Heart right ventricle (tissue), 2 donors: Measurements from ENCODE around the genes HMG20A and SH2D7.

DNA sequence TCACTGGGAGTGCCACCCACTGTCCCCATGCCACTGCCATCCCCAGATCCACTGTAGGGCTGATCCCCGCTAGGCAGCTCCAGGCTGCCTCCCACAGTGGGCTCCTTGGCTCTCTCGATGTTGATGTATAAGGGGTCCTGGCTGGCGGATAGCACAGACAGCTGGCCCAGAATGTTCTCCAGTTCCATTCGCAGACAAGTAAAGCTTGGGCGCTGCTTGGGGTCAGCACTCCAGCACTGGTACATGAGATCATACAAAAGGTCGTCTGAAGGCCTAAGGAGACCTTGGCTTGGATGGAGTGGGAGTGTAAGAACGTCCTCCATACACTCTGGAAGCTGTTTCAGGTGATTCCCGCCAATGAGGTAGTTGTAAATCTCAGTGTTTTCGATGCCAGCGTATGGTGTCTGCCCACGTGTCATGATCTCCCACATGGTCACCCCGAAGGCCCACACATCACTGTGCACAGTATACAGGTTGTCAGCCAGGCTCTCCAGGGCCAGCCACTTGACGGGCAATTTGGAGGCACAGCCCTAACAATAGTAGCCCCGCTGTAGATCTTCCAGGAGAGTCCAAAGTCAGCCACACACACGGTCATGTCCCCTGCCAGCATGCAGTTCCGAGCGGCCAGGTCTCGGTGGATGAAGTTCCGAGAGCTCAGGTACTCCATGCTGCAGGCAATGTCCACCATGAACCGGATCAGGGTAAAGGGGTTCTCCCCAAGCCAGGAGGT, 52.0 kb downstream of the ETFA start:
- PRO-cap, 2 experiments, result no peak in any of the 2 experiments

DNA sequence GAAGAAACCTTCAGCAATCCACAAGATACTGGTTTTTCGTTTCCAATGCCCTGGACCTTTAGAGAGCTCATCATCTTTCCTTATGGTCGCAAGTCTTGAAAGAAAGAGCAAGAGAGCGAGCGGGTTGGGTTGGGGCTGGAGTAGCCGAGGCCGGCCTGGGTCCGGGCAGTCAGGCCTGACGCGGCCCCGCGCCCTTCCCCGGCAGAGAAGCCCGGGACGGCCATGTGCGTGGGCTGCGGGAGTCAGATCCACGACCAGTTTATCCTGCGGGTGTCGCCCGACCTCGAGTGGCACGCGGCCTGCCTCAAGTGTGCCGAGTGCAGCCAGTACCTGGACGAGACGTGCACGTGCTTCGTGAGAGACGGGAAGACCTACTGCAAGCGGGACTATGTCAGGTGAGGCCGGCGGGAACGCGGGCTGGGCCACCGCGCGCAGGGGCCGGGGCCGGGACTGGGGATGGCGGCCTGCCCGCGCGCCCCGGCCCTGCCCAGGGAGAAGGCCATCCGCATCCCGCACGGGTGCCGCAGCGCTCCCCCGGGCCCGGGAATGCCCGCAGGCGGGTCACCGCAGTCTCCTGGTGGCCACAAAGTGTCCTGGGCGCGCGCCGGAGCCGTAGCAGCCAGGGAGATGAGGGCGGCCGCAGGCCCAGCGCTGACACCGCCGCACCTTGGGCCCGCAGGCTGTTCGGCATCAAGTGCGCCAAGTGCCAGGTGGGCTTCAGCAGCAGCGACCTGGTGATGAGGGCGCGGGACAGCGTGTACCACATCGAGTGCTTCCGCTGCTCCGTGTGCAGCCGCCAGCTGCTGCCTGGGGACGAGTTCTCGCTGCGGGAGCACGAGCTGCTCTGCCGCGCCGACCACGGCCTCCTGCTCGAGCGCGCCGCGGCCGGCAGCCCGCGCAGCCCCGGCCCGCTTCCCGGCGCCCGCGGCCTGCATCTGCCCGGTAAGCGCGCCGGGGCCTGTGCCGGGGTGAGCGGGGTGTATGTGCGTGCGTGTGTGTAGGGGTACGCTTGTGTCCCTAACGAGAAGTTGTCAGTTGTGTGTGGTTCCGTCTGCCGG, 1.3 kb downstream of the ISL2 start:
- PRO-cap, 2 experiments, result no peak in any of the 2 experiments

GRCh38 chr15:76576543-76577241, 240.1 kb downstream of the ISL2 start:
- PRO-cap, 2 experiments, result no peak in any of the 2 experiments

DNA sequence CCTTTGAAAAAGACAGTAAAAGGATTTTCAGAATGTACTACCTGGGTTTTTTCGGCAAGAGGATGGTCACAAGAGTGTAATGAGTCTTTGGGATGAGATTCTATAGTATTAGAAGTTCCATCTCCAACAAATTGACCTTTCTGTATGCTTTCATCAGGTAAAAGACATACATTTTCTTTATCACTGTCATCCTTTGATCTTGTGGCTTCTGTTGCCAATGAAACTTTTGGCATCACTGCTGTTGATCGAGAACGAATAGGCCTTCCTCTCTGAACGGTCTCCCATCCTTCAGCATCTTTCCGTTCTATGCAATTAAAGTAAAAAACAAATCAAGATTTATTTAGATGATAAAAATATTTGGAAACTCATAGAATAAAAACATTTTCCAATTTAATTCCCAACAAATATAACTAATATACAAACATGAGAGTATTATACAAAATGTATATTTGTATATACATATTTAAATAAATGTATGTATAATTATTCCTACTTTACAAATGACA, 130.3 kb downstream of the SCAPER start:
- PRO-cap, 2 experiments, result no peak in any of the 2 experiments

GRCh38 chr15:77064358-77065030, 6.4 kb downstream of the TSPAN3 start:
- PRO-cap, 2 experiments, result no peak in any of the 2 experiments

- PRO-cap, 2 experiments, result peak in 1 of 2 experiments; most common plus-strand start chr15:77104313 (in 1)
Measured at GRCh38 chr15:77104153-77104422, 33.2 kb upstream of the TSPAN3 start.

DNA sequence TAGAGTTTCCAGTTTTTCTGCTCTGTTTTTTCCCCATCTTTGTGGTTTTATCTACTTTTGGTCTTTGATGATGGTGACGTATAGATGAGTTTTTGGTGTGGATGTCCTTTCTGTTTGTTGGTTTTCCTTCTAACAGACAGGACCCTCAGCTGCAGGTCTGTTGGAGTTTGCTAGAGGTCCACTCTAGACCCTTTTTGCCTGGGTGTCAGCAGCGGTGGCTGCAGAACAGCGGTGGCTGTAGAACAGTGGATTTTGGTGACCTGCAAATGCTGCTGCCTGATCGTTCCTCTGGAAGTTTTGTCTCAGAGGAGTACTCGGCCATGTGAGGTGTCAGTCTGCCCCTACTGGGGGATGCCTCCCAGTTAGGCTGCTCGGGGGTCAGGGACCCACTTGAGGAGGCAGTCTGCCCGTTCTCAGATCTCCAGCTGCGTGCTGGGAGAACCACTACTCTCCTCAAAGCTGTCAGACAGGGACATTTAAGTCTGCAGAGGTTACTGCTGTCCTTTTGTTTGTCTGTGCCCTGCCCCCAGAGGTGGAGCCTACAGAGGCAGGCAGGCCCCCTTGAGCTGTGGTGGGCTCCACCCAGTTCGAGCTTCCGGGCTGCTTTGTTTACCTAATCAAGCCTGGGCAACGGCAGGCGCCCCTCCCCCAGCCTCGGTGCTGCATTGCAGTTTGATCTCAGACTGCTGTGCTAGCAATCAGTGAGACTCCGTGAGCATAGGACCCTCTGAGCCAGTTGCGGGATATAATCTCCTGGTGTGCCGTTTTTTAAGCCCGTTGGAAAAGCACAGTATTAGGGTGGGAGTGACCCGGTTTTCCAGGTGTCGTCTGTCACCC, 84.9 kb upstream of the TSPAN3 start:
- PRO-cap, 2 experiments, result no peak in any of the 2 experiments

DNA sequence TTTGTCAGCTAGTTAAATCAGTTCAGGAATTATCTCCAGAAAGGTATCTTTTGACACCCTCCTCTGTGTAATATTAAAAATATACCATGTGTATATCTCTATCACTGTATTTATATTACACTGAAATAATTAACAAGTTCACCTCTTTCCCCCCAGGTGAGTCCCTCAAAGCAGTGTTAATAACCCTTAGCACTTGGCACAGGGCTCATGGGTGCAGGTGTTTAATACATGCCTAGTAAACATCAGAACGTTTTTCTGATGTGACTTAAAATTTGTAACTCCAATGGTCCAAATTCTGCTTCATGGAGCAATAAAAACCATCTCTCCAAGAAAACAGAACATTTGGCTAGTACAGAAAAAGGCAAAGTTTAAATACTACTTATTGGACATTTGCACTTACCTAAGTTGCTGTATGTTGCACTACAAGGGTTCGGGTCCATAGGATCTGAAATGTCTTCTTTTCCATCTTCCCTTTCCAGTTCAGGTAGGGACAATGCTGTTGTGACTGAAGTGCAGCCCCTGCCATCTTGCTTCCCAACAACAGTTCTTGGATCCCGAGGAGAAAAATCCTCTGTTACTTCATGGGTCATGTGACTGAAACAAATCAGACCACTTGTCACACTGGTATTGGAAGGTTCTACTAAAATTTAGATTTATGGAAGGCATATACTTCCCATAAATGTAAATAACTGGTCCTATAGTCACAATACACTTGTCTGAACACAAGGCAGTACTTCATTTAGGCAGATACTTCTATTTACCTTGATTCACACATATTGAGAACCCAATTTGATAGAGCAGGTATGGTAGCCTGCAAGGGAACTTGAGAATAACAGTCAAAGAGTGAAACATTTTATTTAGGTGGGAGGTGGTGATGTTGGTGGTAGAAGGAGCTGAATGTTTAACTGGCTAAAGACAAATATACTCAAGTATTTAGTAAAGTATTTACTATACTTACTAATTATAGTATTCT, 87.5 kb upstream of the TSPAN3 start:
- PRO-cap, 2 experiments, result no peak in any of the 2 experiments

- PRO-cap, 2 experiments, result no peak in any of the 2 experiments
Measured at GRCh38 chr15:77161061-77161554, 90.2 kb upstream of the TSPAN3 start.

- PRO-cap, 2 experiments, result no peak in any of the 2 experiments
Measured at GRCh38 chr15:77388368-77389471, 31.2 kb downstream of the PEAK1 start.

GRCh38 chr15:77409908-77410107, 10.1 kb downstream of the PEAK1 start:
- PRO-cap, 2 experiments, result no peak in any of the 2 experiments

DNA sequence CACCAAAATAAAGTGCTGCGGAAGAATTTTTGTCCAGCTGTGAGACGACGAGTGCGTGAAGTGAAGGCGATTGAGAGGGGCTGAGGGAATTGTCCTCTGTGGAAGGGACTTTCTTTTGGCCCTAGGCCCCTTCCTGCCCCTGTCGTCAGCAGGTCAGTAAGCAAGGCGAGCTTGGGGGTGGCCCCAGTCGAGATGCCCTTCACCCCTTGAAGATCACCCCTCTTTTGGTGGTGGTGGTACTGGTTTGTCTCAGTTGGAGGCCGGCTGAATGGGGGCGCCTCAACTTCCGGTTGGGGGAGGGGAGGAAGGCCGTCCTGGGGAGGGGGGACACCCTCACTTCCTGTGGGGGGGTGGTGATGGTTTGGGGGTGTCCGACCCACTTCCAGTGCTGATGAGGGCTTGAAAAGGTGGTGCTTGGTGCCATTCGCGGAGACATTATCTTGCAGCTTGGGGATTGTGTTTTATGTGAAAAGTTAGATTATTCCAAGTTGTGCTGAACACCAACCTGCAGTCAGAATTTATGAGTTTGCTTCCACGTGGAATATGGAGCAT, at the start of gene HMG20A:
HMG20A (plus strand) TSS at position 36 of the 552 bp plus-strand sequence.
- PRO-cap, 2 experiments, result peak in 2 of 2 experiments; most common plus-strand start position 343 of the sequence (in 2); most common minus-strand start position 270 of the sequence (in 2)

DNA sequence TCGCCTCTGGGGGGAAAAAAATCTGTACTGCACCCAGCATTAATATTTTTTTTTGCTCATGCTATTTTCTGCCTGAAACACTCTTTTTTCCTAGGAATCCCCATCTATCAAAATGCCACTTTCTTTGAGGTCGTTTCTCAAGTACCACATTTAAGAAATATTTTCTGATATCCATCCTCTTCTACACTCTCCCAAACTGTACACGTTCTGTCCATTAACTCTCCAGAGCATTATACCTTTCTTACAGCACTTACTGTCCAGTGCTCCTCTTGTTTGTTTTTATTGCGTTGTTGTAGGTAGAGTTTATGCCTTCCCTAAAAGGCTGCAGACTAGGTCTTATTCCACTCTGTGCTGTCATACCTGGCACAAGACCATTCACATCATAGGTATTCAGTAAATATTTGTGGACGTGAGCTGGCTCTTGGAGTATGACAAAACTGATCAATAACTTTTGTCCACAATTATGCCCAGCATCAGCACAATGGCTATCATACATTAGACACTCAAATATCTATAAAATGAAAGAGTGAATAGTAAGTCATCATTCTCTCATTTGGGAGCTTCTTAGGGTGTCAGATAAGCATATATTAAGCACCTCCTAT, 4.4 kb downstream of the HMG20A start:
- PRO-cap, 2 experiments, result no peak in any of the 2 experiments

DNA sequence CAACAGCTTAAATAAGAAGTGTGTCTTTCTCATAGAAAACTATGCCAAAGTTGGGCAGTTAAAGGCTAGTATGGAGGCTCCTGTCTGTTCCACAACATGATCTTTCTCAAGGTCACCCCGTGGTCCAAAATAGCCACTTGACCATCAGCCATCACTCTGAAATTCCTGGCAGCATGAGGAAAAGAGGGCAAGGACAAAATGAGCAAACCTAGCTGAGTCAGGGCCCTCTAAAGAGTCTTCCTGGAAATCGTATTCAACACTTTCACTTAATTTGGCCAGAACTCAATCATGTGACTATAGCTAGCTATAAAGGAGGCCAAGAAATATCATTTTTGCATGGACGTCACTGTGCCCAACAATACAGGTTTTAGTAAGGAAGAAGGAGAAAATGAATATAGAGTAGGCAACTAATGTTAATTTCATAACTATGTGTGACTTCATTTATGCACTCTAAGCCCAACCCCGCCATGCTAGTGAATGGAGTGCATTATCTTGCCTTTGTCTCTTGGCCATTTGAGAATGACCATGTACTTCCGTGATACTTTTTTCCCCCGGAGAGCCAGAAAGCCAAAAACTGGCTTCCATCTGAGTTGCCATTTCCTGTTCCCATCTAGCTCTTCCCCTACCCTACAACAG, 66.3 kb downstream of the HMG20A start:
- PRO-cap, 2 experiments, result no peak in any of the 2 experiments

DNA sequence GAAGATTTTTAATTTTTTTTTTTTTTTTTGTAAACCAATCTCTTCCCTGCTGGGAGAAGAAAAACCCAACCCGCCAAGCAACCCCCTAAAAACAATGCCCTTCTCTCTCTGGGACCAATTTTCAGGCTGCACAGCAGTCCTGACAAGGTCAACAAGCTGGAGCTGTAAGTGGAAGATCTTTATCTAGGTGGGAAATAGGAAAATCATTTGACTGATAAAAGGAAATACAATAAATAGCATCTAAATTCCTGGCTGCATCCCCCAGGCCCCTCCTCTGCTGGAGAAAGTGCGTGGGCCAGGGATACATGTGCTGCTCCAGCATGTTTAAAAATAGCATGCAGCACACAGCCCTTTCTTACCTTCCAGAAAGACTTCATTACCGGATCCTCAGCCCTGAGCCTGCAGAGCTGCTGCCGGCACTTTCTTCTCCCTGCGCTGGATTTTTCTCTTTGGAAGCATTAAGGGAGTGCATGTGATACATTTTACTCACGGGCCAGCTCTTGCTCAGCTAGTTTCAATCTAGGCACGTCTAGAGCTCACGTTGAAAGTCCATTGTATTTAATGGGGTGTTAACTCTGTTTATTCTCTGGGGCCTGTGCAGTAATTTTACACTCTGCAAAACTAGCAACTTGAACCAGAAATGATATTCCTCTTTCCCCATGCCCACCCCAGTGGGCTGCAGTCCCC, 77.3 kb downstream of the HMG20A start:
- PRO-cap, 2 experiments, result peak in 2 of 2 experiments; most common plus-strand start position 376 of the sequence (in 1); most common minus-strand start position 276 of the sequence (in 1)

- PRO-cap, 2 experiments, result no peak in any of the 2 experiments
Measured at GRCh38 chr15:77649061-77649583, 16.4 kb upstream of the LINGO1 start.

DNA sequence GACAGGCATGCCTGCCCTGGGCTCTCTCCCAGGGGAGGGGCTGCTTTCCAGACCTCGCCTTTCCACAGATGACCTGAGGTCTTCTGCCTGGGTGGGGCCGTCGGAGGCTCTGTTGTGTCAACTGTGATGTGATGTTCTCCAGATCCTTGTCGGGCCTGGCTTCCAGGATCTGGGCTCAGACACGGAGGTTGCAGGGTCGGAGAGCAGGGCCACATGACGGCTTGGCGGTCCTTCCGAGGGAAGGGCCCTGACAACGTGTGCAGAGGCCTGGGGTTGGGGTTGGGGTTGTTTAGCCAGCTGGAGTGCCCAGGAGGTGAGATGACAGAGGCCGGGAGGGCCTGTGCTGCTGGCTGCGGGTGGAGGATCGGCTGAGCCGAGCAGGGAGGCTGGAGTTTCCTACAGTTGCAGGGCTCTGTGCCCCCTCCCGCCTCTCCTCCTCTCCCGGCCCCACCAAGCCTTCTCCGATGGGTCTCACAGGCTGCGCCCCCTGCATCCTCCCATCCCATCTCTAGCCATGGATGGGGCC, 101.9 kb downstream of the TBC1D2B start:
- PRO-cap, 2 experiments, result no peak in any of the 2 experiments

- PRO-cap, 2 experiments, result no peak in any of the 2 experiments
Measured at GRCh38 chr15:78004537-78005864, 72.5 kb downstream of the TBC1D2B start.

- PRO-cap, 2 experiments, result no peak in any of the 2 experiments
Measured at GRCh38 chr15:78066002-78066753, 11.3 kb downstream of the TBC1D2B start.

DNA sequence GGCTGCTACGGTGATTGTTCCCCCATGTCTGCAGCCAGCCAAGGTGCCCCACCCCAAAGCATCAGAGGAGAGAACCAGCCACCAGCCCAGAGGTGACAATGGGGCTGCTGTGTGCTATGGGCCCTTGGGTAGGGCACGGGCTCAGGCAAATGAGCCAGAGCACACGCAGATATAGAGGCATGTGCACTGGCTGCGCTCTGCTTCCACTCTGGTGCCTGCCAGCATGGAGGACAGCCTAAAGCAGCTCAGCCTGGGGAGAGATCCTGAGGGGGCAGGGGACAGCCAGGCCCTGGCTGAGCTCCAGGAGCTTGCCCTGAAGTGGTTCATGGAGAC, at the start of gene SH2D7:
SH2D7 (plus strand) TSS at position 200 of the 333 bp plus-strand sequence.
- PRO-cap, 2 experiments, result no peak in any of the 2 experiments